Sciatic nerve (tissue), 1 donor: ENCODE data around the genes RPL6, DDX54 and IQCD.

DNA sequence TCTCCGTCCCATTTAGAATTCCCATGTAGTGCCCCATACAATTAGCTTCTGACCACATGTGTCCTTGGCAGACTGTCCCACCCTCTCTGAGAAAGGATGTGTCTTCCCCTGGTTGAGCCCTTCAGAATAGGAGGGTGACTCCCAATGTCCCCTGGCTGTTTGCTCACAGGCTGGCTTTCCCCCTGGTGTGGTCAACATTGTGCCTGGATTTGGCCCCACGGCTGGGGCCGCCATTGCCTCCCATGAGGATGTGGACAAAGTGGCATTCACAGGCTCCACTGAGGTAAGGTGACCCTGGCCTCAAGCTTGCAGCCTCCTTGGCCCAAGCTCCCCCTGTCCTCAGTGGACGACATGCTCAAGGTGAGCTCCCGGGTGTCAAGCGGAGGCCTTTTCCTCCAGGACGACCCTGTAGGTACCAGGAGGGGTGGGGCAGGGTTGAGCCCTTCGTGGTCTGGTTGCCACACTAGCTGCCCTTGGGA lies 24.4 kb downstream of the ALDH2 start:
- PRO-cap, result no peak

- PRO-cap, result no peak
These were observed 9.6 kb downstream of the MAPKAPK5 start for GRCh38 chr12:111851490-111852165.

DNA sequence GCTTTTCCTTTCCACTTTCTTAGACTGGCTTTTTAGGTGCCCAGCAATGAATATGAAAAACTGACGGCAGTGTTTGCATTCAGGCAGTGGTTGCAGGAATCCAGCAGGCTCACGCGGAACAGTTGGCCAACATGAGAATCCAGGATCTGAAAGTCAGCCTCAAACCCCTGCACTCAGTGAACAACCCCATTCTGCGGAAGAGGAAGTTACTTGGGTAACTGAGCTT lies 46.3 kb downstream of the MAPKAPK5 start:
- PRO-cap, result no peak

GRCh38 chr12:111888661-111889048 lies 46.6 kb downstream of the MAPKAPK5 start:
- PRO-cap, result no peak

- PRO-cap, result no peak
These were observed 1.3 kb downstream of the RPL6 start for GRCh38 chr12:112408015-112408592.

DNA sequence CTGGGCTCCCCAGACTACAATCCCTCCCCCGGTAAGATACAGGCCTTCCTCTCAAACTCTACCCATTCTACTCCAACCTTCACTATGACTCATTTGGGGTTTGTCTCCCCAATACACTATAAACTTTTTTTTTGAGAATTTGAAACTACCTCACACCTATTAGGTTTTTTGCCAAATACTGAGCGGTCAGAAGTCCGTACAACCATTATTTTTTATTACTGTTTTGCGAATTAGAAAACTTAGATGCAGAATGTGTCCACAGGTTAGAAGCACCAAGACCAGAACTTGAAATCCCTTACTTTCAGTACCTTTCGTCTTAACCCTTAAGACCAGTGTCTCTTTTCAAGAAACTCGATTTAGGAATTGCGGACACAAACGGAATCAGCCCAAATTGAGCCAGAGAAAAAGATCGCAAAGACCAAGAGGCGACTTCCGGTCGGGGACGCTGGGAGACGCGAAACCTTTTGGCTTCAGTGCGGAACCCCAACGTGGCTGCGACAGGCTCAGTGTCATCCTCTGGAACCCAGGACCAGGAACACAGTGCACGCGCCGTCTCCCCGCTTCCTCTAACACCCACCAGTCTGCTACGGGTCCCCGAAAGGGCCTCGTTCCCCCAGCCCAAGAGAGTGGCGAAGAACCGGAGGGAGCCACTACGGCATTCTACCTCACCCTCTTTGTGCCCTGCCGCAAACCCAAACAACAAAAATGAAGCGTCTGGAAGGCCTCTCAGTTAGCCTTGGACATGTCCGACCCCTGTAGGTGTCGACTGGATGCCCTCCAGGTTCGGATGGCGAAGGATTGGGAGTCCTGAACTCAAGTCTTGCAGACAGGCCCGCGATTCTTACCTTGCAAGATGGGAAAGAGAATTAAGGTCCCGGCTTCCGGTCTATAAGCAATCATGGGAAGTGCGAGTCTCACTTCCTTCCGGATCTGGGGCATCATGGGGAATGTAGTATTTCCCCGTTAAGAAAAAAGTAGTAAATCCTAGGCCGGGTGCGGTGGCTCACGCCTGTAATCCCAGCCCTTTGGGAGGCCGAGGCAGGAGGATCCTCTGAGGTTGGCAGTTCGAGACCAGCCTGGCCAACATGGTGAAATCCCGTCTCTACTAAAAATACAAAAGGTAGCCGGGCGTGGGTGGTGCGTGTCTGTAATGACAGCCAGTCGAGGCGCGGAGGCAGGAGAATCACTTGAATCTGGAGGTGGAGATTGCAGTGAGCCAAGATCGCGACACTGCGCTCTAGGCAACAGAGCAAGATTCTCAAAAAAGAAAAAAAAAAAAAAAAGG lies at the start of gene RPL6:
Gene RPL6, minus strand, starts transcription at position 864 of the 1,285 bp plus-strand sequence.
- PRO-cap, result bidirectional peak, plus-strand start at position 421 of the sequence, minus-strand start at position 542 of the sequence; unidirectional peak, minus-strand start at position 864 of the sequence

- PRO-cap, result unidirectional peak, plus-strand start at chr12:113070509
These were observed 13.7 kb downstream of the DTX1 start for GRCh38 chr12:113069966-113070882.

GRCh38 chr12:113174811-113175332 lies 10.4 kb downstream of the DDX54 start:
- PRO-cap, result no peak

GRCh38 chr12:113185196-113185881 lies at the start of gene DDX54:
Gene DDX54 (minus strand): TSS chr12:113185478.
- PRO-cap, result bidirectional peak, plus-strand start at chr12:113185721, minus-strand start at chr12:113185439

DNA sequence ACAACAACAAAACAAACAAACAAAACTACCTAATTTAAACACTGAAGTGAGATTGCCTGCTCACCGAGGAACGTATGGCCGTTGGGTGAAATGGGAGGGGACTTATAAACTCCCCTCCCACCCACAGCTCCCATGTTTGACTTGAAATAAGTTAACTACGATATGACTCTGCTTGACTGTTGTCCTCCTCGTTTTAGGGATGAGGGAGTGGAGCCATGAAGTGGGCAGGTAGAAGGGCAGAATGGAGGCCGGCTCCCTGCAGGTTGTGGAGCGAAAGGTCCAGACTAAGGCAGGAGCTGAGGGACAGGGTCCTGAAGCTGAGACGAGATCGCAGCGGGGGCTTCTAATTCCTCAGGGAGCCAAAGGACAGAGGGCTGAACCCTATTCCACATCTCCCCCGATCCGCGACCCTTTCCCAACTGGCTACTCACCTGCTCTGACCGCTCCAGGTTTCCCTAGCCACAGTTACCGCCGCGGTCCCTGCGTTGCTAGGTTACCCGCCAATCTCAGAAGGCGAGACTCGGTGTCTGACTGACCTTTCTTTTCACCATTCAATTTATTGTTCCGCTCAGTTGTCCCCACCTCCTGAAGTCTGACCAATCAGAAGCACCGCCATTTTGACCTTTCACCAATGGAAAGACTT lies at the start of gene IQCD:
Gene IQCD, minus strand, starts transcription at position 529 of the 643 bp plus-strand sequence.
- PRO-cap, result bidirectional peak, plus-strand start outside the sequence, minus-strand start at position 438 of the sequence

DNA sequence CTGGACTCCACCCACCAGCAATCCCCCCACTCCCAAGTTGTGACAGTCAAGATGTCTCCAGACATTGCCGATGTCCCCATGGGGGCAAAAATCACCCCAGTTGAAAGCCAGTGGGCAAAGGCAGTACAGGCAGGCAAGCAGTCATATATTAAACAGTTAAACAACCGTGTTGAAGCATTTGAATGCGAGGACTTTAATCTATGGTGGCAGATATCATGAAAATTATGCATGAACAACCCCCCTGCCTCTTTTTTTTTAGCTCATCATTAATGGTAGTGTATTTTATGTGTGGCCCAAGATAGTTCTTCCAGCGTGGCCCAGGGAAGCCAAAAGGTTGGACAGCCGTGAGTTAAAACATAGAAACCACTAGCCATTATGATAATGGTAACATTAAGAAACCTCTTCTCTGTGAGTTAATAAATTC lies 1.2 kb downstream of the TPCN1 start:
- PRO-cap, result no peak

- PRO-cap, result unidirectional peak, minus-strand start at chr12:113233383
These were observed 11.9 kb downstream of the TPCN1 start for GRCh38 chr12:113232850-113233815.

DNA sequence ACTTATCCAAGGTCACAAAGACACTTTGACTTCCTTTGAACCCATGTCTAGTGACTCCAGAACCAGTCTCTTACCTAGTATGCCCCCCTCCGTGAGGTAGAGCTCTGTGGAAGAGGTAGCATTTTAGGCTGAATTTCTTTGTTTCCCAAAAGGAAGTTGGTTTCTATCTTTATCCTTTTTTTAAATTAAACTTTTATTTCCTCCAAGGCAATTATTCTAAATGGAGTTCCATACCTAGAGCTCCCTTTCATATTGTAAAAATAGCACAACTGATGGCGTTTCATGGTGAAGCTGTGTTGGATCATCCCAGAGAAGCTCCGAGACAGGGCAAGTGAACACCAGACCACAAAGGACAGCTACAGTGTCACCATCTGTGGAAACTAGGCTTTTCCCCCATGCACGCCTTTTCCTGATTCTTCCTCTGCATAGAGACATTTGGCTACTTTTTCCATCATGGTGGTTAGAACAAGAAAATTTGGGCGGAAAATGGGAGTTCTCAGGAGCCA lies 12.6 kb downstream of the TPCN1 start:
- PRO-cap, result no peak

DNA sequence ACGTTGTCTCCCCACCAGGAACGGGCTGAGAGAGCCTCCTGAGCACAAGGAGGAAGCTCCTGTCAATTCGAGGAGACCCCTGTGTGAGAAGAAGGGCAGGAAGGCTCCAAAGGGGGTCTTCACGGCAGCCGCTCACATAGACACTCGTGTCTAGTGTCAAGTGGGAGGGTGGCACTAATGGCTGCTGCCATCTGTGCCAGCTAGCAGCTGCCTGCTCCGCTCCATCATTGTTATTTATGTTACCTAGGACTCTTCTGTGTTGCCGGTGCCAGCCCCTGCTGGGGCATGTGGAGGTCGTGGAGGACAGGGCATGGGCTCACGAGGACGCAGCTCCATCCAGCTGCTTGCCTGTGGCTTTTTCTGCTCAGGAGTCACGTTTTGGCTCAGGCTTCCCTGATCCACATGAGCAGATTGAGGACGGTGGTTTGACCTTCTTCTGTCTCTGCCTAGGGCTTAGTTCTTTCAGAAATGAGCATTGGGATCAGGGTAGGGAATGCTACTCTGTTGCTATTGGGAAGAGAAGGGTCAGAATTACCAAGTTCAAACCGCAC lies 31.2 kb downstream of the TPCN1 start:
- PRO-cap, result no peak

DNA sequence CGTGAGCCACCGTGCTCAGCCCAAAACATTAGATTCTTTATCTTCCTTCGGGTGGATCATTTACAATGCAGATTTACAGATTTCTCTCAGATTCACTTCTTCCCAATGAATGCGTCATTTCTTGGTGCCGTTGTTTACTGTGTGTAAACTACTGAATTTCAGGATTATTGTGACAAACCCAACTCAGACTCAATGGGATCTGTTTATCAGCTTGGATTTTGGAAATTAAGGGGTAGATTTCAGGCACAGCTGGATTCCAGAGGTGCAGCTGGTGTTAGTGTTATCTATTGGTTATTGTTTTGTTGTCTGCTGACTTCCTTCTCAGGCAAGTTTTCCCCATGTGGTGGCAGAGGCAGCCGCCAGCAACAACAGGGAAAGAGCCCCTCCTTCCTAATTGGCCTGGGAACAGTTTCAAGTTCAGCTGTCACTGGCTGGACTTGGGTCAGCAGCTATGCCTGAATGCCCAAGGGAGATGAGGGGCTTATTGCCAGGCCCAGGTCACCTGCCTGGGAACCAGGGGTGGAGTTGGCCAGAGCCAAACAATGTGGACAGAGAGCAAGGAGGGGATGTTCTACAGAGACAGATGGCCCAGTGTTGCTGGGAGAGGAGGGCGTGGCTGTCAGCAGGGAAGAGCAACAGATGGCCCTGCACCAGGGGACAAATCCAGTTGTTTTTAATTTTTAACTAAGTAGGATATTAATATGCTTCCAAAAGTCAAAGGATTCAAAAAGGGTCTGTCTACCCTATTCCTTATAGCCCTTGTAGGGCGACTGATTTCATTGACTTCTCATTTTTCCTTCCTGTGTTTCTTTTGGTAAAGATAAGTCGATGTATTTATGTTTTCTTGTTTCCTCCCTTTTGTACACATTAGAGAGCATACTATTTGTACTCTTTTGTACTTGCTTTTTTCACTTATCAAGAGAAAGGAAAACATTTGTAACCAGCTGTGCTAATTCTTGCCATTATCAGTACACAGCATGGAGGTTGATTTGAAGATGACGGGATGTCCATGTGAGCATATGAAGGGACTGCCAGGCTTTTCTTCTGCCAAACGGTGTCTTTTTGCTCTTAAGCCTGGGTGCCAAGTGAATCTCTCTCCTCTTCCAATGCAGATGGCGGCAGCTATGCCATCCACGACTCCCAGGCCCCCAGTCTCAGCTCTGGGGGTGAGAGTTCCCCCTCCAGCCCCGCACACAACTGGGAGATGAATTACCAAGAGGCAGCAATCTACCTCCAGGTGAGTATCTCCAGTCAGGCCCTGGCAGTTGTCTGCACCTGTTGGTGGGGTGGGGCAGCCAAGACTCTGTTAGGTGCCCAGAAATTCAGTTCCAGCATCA lies 38.5 kb downstream of the TPCN1 start:
- PRO-cap, result no peak

DNA sequence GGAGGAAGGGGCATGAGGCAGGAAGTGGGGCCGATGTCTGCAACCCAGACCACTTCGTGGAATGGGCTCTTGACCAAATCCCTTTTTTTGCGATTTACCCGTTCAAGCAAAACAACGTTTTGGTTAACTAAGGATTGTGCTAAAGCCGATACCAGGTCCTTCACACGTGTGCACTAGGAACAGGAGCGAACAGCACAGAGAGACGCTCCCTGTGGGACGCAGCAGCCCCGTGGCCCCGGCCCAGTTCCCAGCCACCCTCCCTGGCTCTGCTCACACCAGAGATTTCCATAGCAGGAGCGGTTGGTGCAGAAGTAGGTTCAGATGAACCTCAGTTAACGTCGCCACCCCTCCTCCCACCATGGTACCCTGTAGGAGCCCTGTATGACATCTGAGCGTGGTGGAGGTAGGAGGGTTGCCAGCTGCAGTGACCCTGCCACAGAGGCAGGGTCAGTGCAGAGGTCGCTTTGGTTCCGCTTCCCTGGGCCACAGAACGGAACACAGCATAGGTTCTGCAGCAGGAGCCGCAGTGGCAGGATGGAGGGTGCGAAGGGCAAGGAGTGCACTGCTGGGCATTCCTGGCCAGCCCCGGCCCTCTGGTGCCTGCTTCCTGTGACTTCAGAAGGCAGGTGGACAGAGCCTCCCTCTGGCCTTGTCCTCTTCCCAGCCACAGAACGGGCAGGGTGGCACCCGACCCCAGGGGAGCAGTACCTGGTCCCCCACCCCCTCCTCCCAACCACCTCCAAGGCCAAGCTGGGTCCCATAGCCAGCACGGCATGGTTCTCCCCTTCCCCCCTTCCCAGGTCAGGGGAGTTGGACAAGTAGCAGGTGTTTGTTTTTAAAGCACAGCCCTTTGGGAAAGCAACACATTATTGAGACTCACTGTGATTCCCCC lies 37.8 kb downstream of the SLC8B1 start:
- PRO-cap, result no peak

DNA sequence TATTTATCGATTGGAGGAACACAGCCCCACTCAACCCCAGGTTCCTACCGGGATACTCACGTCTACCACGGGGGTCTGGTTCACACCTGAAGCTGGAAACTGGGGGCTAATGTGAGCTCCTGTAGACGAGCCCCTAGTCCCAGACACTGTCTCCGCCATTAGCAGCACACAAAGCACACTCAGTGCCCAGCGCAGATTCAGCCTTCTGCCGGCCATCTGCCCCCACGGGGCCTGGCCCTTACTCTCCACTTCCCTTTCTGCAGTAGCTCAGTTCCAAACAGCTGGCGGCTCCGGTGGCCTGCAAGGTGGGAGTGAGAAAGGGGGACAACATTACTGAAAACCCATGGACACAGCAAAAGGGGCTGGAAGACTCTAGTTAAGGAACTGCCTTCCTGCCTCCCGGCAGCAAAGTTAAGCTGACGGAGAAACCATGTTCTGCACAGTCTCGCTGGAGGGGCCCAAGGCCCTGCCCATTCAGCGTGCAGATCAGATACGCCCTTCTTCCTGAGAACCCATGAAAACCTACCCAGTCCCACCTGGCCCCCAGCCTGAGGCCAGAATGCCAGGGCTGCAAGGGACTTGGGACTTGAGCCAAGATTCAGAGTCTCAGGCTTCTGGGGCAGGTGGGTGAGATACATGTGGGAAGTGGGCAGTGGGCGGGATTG lies 2.1 kb downstream of the SLC8B1 start:
- PRO-cap, result no peak

GRCh38 chr12:113348879-113349634 lies 9.3 kb upstream of the PLBD2 start:
- PRO-cap, result no peak

DNA sequence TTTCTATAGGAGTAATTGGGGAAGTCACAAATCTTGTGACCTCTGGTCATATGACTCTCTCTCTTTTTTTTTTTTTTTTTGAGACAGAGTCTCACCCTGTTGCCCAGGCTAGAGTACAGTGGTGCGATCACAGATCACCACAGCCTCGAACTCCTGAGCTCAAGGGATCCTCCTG lies 5.8 kb upstream of the SDSL start:
- PRO-cap, result unidirectional peak, plus-strand start at position 111 of the sequence

DNA sequence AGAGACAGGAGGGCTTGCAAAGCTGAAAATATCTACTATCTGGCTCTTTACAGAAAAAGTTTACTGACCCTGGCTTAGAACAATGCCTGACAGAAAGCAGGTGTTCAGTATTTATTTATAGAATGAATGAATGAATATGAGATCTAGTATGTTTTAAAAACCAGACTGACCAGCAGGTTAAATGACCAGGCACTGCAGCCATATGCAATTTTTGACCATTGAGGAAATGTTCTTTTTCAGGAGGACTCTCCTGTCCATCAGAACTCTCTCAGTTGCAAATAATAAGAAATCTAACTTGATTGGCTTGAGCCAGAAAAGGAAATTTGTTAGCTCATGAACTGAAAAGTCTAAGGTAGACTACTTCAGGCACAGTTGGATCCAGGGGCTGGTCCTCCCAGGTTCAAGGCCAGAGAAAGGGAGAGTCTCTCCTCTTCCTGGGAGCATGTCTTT lies 35.5 kb upstream of the LHX5 start:
- PRO-cap, result no peak